BJ (cell line): ENCODE measurements around a stretch of chr5.

DNA sequence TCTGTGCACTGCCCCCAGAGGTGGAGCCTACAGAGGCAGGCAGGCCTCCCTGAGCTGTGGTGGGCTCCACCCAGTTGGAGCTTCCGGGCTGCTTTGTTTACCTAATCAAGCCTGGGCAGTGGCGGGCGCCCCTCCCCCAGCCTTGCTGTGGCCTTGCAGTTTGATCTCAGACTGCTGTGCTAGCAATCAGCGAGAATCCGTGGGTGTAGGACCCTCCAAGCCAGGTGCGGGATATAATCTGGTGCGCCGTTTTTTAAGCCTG, 118.8 kb downstream of the LMNB1 start:
- CAGE, long polyA plus RNA: no peak
- RRBS: no CpG with 5 or more reads among the region's 8 CpGs

- CAGE, long polyA plus RNA: no peak
- RRBS: no CpG with 5 or more reads among the region's 8 CpGs
Observed at GRCh38 chr5:127040679-127041402, 10.5 kb upstream of the MARCHF3 start.

GRCh38 chr5:127182828-127183312, 107.7 kb upstream of the MEGF10 start:
- CAGE, long polyA plus RNA: no peak
- RRBS: no CpG with 5 or more reads among the region's 13 CpGs

DNA sequence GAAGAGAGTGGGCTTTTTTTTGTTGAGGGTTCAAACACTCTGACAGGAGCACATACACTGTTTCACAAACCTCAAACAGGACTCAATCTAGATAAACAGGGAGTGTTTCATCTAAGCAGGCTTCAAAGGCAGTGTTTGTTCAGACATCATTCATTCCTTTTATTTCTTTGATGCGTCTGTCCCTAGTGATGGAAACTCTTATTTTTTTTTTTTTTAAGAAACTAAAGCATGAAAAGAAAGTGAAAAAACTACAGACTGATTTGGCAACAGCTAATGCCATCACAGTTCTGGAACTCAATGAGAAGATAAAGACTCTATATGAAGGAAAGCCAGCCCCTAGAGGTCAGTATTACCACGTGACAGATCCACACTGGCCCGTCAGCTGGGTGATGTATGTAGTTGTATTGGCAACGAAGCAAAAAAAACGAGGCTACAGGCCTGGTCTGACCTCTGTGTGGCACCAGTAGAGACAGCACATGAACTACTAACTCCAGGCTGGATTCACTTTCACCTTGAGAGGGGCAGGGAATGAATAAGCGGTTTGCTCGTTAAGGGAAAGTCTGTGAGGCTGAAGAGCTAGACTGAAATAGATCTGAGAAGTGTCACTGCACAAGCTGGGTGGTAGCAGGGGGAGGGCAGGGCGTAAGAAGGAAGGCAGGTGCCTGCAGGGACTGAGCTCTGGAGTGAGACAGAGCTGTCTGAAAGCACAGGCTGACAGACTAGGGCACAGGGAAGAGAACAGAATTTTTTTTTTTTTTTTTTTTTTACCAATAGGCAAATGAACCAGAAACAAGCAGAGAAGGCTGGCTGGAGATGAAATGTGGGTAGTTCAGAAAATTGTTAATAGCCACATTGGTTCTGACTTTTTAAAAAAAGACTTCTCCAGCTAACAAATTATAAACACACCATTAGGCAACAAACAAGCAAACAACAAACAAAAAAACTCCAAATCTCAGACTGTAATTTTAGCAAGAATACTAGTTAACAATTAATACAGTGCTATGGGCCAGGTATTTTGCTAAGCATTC, 172.4 kb downstream of the CCDC192 start:
- CAGE, long polyA plus RNA: no peak
- RRBS: no CpG with 5 or more reads among the region's 8 CpGs

GRCh38 chr5:128017503-128018182, 65.9 kb upstream of the SLC12A2 start:
- CAGE, long polyA plus RNA: no peak
- RRBS: no CpG with 5 or more reads among the region's 3 CpGs

GRCh38 chr5:128082548-128082938, 1.0 kb upstream of the SLC12A2 start:
- CAGE, long polyA plus RNA: no peak
- RRBS: under 1% methylated on average over 7 of the region's 14 CpGs

GRCh38 chr5:128084130-128085255, 927 bp downstream of the SLC12A2 start:
- CAGE, long polyA plus RNA: no peak
- RRBS: 1% methylated on average over 40 of the region's 81 CpGs

GRCh38 chr5:128966115-128966671, 905 bp downstream of the SLC27A6 start:
- CAGE, long polyA plus RNA: no peak
- RRBS: no CpG with 5 or more reads among the region's 15 CpGs

DNA sequence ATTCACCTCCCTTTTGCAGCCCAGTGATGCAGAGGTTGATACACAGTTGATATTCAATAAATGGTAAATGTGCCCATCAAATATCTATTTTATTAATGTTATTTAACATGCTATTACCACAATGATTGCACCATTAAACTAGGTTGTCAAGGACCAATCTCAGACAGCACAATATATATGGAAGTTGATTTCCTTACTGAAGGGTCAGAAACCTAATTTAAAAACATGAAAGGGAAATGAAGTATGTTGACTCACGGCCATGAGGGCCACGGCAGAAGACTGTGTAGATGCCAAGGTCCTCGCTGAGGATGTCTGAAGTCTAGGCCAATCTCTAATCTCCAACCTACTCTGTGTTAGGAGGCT, 1.7 kb upstream of the ISOC1 start:
- CAGE, long polyA plus RNA: no peak
- RRBS: no CpG with 5 or more reads among the region's 3 CpGs

GRCh38 chr5:129922761-129923822, 18.8 kb downstream of the CHSY3 start:
- CAGE, long polyA plus RNA: no peak
- RRBS: no CpG with 5 or more reads among the region's 5 CpGs

DNA sequence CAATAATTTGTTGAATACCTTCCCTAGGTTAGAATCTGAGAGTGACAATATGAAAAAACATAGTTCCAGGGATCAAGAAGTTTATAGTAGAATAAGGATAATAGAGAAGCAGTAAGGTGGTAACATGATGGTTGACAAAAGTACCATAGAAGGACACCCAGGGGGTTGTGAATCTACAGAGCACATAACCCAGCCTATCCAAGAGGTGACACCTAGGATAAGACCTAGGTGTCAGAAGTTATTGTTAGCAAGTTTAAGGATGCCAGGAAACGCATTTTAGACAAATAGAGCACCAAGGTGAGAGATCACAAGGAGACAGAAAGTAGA, 86.4 kb downstream of the CHSY3 start:
- CAGE, long polyA plus RNA: no peak
- RRBS: no CpG with 5 or more reads among the region's 1 CpG

DNA sequence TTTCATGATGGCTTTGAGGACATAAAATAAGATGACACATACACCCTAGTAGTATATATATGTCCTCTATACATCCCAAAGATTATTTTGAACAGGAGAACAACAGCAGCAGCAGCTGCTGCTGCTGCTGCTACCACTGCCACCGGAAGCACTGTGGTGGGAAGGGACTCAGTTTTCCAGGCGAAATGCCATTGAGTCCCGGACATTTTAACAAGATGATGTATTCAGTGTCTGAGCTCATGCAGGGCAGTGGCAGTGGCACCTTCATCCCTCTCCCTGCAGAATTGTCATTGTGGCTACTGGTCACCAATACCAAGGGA, 151.3 kb downstream of the CHSY3 start:
- CAGE, long polyA plus RNA: no peak
- RRBS: 55% methylated on average over 1 of the region's 3 CpGs

GRCh38 chr5:130818048-130818466, 347.0 kb downstream of the HINT1 start:
- CAGE, long polyA plus RNA: no peak
- RRBS: no CpG with 5 or more reads among the region's 14 CpGs

- CAGE, long polyA plus RNA: no peak
- RRBS: no CpG with 5 or more reads among the region's 2 CpGs
Observed at GRCh38 chr5:131223862-131224337, 40.0 kb upstream of the CDC42SE2 start.

- CAGE, long polyA plus RNA: no peak
- RRBS: no CpG with 5 or more reads among the region's 11 CpGs
Observed at GRCh38 chr5:131266430-131266704, 2.5 kb downstream of the CDC42SE2 start.

GRCh38 chr5:131362300-131362552, 98.4 kb downstream of the CDC42SE2 start:
- CAGE, long polyA plus RNA: no peak
- RRBS: no CpG with 5 or more reads among the region's 1 CpG

DNA sequence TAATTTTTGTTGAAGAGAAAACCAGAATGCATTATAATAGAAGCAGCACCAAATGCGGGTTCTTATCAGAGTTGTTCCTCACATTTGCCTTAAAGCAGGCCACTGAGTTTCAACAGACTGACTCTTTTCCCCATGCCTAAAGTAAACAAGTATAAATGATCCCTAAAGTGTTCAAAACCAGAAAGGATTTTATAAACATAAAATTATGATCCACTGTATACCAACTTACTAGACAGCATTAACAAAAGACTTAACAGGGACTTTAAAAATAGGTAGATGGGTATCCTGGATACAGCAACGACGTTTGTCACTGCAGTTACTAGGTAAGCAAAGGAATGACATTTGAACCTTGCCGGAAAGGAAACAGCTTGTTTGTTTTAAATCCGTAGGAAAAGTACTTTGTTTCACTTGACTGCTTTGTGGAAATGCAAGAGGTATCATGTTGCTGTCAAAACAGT, 122.8 kb downstream of the CDC42SE2 start:
- CAGE, long polyA plus RNA: no peak
- RRBS: no CpG with 5 or more reads among the region's 5 CpGs

GRCh38 chr5:131548129-131548591, 86.9 kb downstream of the RAPGEF6 start:
- CAGE, long polyA plus RNA: no peak
- RRBS: no CpG with 5 or more reads among the region's 2 CpGs

GRCh38 chr5:131713724-131714319, 78.8 kb upstream of the RAPGEF6 start:
- CAGE, long polyA plus RNA: no peak
- RRBS: no CpG with 5 or more reads among the region's 4 CpGs

GRCh38 chr5:132259934-132260662, 2.6 kb downstream of the PDLIM4 start:
- CAGE, long polyA plus RNA: no peak
- RRBS: 48% methylated on average over 2 of the region's 7 CpGs